ENCODE results near the genes DOC2B and C17orf97.

DNA sequence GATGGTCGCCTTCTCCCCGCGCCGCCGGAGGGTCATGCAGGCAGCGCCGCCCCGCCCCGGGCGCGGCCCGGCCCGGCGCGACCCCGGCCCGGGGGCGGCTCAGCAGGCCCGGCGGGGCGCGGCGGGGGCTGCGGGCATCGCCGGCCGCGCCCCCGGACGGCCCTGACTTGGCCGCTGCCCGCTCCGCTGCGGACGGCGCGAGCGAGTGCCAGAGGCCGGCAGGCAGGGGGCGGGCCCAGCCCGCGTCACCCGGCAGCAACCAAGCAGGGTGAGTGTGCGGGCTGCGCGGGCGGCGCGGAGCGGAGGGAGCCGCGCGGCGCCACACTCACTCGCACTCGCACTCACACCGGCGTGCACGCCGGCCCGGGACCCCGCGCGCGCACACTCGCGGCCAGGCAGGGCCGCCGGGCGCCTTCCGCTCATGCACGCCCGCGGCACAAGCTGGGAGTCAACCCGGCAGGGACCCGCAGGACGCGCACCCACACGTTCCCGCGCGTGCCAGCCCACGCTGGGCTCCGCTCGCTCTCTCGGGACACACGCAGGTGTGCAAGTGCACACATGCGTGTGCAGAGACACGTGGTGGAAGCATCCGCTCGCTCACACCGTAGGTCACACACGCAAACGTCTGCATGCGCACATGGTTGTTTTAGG lies at the start of gene DOC2B:
TSS of gene DOC2B (minus strand) at position 207 of the 651 bp plus-strand sequence.
- PRO-cap = no peak
- RAMPAGE, long total RNA = no peak
- RRBS = 3% methylated on average over 34 of the region's 95 CpGs

DNA sequence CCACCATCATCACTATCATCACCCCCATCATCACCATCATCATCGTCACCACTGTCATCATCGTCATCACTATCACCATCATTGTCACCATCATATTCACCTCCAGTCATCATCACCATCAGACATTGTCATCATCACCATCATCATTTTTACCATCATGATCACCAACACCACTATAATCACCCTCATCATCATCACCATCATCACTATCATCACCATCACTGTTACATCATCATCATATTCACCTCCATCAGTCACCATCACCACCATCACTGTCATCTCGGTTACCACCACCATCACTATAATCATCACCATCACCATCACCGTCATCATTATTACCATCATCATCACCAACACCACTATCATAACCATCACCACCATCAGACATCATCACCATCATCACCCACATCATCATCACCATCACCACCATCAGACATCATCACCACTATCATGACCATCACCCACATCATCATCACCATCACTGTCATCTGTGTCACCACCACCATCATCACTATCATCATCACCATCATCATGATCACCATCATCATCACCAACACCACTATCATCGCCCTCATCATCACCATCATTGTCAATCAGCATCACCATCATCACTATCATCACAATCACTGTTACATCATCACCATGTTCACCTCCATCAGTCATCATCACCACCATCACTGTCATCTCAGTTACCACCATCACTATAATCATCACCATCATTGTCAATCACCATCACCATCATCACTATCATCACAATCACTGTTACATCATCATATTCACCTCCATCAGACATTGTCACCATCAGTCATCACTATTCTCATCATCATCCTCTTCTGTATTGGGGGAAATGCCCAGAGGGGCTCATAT lies 8.4 kb downstream of the RPH3AL start:
- PRO-cap = no peak
- RAMPAGE, long total RNA = no peak
- RRBS = no CpG with 5 or more reads among the region's 5 CpGs

DNA sequence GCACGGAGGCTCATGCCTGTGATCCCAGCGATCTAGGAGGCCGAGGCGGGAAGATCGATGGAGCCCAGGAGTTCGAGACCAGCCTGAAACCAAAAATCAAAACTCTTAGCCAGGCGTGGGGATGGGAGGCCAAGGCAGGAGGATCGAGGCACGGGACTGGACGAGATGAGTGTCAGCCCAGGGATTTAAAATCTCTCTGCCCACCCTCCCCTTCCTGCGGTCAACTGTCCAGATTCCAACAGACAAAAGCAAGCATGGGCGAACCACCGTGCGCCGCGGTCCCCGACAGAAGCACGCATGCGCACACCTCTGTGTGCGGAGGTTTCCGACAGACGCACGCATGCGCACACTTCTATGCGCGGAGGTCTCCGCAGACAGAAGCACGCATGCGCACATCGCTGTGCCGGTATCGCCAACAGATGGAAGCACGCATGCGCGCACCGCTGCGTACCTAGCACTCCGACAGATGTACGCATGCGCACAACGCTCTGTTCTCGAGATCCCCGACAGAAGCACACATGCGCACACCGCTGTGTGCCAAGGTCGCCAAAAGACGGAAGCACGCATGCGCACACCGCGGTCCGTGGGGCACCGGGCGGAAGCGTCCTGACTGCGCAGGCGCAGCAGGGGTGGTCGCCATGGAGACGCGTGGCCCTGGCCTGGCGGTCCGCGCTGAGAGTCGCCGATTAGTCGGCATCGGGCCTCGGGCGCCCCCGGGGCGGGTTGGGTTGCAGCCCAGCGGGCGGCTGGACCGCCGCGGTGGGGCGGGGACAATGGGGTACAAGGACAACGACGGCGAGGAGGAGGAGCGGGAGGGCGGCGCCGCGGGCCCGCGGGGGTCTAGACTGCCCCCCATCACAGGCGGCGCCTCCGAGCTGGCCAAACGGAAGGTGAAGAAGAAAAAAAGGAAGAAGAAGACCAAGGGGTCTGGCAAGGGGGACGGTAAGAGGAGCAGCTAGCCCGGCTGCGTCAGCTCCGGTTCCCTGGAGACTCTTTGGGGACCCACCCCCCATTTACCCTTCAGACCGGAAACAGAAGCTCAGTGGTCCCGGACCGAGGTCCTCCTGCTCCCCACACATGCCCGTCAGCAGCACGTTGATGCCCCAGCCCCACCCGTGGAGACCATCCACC lies at the start of gene C17orf97:
TSS of gene C17orf97 (plus strand) at position 621 of the 1,131 bp plus-strand sequence.
- PRO-cap = bidirectional peak, plus-strand start at position 648 of the sequence, minus-strand start at position 299 of the sequence
- RAMPAGE, long total RNA = no peak
- RRBS = 0% methylated on average over 12 of the region's 101 CpGs

DNA sequence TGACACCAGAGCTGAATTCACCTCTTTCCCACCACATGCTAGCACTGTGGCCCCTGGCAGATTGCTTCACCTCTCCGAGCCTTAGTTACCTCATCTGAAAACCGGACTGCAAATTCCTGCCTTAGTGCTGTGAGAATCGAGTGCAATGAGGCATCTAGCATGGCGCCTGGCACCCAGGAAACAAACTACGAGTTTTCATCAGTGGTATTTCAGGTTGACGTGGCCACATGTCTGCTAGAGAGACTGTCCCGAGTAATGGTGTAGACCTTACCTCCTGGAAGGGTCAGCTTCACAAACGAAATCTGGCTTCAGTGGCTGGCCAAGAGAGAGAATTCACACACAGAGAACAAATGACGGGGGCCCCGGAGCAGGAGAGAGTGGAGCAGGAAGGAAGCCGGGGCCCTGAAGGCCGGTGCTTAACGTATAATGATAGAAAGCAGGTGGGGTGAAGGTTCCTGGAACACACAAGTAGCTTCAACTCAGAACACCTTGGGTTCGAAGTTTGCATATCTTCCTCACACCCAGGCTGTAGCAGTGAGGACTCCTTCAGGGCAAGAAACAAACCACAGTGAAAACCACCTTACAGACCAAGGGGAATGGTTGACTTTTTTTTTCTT lies 6.5 kb downstream of the C17orf97 start:
- PRO-cap = no peak
- RAMPAGE, long total RNA = no peak
- RRBS = no CpG with 5 or more reads among the region's 14 CpGs

DNA sequence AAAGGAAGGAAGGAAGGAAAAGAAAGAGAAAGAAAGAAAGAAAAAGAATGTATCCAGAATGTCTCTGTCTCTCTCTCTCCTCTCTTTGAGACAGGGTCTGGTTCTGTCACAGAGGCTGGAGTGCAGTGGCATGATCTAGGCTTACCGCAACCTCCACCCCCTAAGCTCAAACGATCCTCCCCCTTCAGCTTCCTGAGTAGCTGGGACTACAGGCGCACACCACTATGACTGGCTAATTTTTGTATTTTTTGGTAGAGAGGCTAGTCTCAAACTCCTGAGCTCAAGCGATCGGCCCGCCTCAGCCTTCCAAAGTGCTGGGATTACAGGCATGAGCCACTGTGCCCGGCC lies 8.2 kb downstream of the C17orf97 start:
- PRO-cap = no peak
- RAMPAGE, long total RNA = no peak
- RRBS = no CpG with 5 or more reads among the region's 7 CpGs

DNA sequence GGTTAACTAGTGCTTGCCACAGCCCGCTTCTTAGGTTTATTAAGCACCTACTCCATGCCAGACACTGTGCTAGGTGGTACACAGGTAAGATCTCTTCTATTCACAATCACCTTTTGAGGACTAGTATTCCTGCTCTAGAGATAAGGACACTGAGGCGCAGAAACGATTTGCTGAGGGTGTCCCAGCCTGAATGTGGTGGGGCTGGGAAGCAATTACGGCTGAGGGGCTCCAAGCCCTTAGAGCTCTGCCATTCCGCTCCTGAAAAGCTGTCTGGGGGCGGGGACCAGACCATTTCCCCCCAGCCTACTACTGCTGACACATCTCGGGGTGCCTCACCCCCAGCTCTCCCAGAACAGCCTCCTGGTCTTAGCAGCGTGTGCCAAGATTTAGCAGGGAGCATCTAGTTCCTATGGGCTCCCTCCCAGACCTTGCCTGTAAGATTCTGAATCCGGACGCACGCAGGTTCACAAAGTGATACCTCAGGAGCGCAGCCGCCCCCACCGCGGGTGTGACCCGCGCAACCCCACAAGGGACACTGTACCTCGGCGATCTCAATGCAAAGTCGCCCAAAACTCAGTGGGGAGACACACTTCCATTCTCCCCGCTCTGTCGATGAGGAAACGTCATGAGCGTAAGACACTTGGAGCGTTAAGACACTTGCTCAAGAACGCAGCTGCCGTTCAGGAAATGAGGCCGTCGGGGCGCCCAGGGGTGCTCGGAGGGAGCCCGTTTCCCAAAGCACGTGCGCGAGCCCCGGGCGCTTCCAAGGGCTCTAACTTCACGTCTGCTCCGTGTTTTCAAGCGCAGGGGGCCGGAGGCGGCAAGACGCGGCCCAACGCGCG lies 733 bp downstream of the GEMIN4 start:
- PRO-cap = no peak
- RAMPAGE, long total RNA = no peak
- RRBS = under 1% methylated on average over 12 of the region's 47 CpGs

DNA sequence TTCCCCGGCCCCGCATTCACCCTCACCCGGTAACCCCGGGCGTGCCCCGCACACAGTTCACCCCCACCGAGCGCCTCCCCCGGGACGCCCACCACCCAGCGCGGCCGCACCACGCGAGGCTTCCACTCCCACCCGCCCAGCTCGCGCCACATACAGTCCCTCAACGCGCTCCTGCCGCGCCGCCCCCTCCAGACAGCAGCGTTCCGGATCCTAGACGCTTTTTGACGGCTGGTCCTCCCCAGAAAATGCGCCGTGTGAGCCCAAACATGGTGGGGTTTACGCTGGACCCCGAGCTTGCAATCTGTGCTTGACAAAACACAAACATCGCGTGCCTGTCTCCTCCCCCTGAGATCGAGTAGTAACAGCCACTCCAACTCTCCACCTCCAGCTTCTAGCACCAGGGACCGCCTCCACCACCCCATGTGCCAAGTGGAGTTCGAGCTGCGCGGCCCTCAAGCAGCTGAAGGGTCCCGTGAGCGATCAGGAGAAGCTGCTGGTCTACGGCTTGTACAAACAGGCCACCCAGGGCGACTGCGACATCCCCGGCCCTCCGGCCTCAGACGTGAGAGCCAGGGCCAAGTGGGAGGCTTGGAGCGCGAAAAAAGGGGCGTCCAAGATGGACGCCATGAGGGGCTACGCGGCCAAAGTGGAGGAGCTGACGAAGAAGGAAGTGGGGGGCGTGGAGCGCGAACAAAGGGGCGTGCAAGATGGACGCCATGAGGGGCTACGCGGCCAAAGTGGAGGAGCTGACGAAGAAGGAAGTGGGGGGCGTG lies 586 bp upstream of the GEMIN4 start:
- PRO-cap = no peak
- RAMPAGE, long total RNA = no peak
- RRBS = 1% methylated on average over 17 of the region's 62 CpGs

DNA sequence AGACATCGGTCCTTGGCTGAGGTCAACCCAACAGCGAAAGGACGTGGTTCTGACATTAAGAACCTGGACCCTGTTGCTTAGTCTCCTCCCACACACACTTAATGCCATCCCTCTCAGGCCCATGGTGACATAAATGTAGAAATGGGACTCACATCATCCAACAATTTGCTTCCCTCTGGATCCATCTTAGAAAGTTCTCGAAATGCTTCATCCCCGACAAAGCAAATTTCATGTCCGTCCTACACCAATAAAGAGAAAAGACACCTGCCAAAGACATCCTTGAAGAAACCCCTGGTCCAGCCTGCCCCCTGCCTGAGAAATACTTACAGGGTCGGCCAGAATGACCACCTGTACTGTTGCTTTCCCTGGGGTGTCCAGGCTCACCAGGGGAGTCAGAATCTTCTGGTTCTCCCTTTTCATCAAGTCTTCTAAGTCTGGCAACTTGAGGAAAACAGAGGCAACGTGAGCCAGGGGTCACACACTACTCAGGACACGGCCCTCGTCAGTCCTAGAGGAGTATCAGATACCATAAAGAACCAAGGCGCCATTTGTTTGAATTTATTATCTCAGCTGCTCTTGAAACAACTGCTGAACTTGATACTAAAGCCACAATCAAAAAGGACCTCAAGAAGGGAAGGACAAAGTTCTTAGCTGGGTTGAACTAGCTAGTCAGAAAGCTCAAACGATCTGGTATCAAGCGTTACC lies 12.2 kb downstream of the GLOD4 start:
- PRO-cap = no peak
- RAMPAGE, long total RNA = no peak
- RRBS = no CpG with 5 or more reads among the region's 13 CpGs

GRCh38 chr17:835459-835863 lies 53.3 kb downstream of the MRM3 start:
- PRO-cap = no peak
- RAMPAGE, long total RNA = no peak
- RRBS = 68% methylated on average over 3 of the region's 19 CpGs

GRCh38 chr17:848321-848775 lies 66.2 kb downstream of the MRM3 start:
- PRO-cap = no peak
- RAMPAGE, long total RNA = no peak
- RRBS = no CpG with 5 or more reads among the region's 12 CpGs

- PRO-cap = no peak
- RAMPAGE, long total RNA = no peak
- RRBS = 68% methylated on average over 5 of the region's 11 CpGs
Observed at GRCh38 chr17:948226-948626, 31.4 kb downstream of the NXN start.

DNA sequence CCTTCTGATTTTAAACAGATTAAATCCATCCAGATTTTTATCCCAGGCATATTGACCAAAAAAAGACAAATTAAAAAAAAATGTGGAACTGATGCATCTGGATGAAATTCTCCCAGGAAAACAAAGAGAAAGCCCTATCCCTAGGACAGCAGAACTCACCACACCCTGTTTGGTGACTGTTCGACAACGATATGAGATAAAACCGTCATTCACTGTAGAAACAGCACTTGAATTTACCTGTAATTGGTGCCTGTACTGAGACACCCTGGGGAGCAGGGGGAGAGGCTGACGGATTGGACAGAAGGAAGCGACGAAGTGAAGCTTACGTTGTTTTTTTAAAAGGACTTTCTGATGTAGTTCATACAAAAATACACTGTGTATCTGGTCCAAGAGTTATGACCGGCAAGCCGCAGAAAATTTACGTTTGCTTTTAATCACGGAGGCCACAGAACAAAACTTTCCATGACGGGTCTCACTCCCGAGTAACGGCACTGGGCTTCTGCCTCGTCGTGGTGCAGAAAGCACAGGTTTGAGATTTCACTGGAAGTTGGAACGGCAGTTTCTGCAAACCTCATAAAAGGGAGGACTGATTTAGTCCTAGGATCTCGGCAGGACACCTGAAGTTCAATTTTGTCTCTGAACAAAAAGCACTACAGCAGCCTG lies 9.7 kb downstream of the NXN start:
- PRO-cap = no peak
- RAMPAGE, long total RNA = no peak
- RRBS = no CpG with 5 or more reads among the region's 18 CpGs

- PRO-cap = no peak
- RAMPAGE, long total RNA = no peak
- RRBS = no CpG with 5 or more reads among the region's 9 CpGs
Observed at GRCh38 chr17:1001184-1001622, 4.3 kb downstream of the TIMM22 start.

DNA sequence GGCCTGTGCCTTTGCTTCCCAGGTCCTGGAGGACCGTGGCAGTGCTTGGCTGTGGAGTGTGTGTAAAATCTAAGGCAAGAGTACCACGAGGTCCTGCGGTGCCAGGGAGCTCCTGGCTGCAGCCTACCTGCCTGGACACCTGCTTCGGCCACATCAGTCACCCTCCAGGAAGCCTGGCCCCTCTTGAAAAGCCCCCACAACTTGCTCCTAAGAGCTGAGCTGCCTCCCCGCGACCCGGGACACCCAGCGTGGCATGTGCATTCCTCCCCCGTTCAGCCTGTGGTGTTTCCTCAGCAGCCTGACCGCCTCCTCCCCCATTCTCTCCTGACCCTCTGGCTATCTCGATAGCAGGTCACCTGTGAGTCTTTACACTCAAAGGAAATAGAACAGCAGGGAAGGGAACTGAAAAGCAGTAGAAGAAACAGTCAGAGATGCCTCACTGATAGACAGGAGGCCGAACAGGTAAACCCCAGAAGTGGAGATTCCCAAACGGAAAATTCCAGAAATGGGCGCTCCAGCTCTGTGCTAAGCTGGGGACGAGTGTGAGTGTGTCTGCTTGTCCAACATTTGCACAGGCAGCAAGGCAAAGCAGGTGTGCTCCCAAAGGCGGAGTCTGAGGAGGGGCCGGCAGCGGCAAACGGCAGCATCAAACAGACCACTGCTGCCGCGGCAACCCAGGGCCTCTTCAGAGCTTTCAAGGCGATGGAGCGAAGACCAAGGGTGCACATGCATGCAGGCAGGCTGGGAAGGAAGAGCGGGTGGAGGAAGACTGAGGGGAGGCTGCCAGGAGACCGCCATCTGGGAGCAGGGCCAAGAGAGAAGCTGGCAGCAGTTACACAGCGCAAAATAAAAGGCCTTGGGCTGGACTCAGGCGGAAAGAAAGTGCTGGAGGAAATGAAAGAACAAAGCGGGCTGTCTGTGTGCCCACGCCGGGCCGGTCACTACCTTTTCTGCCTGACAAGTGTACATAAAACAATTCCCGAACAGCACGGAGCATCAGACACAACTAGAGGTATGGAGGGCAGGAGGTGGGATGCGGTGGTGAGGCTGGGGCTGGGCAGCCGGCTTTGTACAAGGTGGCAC lies 8.3 kb downstream of the TIMM22 start:
- PRO-cap = no peak
- RAMPAGE, long total RNA = no peak
- RRBS = no CpG with 5 or more reads among the region's 35 CpGs

DNA sequence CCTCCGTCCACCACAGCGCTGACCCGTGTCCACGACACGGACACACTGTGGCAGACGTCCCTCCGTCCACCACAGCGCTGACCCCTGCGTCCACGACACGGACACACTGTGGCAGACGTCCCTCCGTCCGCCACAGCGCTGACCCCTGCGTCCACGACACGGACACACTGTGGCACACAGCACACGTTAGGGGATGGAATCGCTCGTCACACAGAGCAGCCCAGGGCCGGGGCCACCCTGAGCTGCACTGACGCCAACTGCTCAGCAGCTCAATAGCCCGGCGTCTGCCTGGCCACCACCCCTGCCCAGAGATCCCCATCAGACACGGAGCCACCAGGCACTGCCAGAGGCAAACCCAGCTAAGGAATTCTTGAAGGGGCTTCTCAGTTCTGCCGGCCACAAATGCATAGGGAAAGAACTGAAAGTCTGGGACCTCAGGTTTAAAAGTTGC lies 32.9 kb downstream of the TIMM22 start:
- PRO-cap = no peak
- RAMPAGE, long total RNA = no peak
- RRBS = 60% methylated on average over 5 of the region's 27 CpGs

DNA sequence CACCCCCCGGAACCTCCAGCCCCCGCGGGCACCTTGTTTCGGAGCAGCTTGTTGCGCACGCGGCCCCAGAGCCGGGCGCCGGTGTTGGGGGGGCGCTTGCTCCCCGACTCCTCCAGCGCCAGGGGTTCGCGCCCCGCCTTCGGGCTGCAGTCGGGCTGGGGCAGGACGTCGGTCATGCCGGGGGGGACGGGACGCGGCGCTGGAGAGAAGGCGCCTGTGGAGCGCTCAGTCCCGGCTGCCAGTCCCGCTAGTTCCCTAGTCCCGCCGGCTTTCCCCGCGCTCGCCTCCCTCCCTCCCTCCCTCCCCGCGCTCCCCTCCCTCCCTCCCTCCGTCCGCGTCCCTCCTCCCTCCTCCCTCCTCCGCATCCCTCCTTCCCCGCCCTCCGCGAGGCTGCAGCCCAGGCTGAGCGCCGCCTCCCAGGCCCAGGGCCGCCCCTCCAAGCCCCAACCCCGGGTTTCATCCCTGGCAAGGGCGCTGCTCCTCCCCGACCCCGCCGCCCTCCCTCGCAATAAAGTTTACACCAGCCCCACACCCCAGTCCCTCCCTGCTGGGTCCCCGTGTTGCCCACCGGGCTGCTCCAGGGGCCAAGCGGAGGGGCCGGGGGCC lies 34.7 kb downstream of the TIMM22 start:
- PRO-cap = no peak
- RAMPAGE, long total RNA = no peak
- RRBS = 25% methylated on average over 27 of the region's 56 CpGs

- PRO-cap = no peak
- RAMPAGE, long total RNA = no peak
- RRBS = 63% methylated on average over 1 of the region's 22 CpGs
Observed at GRCh38 chr17:1111223-1112233, 68.3 kb downstream of the ABR start.

DNA sequence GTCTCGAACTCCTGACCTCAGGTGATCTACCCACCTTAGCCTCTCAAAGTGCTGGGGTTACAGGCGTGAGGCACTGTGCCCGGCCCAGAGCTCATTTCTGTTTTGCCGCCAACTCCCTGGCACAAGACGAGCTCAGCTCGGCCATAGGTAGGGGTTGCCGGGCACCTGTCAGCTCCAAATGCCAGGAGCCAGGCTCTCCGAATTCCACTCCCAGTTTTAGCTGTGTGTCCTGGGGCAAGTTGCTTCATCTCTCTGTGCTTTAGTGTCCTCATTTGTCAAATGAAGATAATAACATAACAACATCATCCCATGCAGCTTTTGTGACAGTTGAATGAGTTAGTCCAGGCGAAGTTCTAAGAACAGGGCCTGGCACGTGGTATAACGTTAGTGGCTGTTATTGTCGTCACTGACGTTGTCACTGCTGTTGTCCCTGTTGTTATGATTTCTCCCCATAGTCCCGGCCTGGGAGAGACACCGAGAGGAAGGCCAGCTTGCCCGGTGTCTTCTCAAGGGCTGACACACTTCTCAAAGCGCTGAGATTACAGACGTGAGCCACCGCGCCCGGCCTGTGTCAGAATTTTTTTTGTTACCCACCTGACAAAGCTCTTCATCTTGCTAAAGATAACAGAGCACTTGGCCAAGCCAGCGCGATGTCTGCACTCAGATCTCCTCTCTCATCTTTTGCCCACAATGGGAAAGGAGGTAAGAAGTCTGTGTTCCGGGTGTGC lies 30.0 kb downstream of the ABR start:
- PRO-cap = no peak
- RAMPAGE, long total RNA = no peak
- RRBS = 90% methylated on average over 1 of the region's 24 CpGs

DNA sequence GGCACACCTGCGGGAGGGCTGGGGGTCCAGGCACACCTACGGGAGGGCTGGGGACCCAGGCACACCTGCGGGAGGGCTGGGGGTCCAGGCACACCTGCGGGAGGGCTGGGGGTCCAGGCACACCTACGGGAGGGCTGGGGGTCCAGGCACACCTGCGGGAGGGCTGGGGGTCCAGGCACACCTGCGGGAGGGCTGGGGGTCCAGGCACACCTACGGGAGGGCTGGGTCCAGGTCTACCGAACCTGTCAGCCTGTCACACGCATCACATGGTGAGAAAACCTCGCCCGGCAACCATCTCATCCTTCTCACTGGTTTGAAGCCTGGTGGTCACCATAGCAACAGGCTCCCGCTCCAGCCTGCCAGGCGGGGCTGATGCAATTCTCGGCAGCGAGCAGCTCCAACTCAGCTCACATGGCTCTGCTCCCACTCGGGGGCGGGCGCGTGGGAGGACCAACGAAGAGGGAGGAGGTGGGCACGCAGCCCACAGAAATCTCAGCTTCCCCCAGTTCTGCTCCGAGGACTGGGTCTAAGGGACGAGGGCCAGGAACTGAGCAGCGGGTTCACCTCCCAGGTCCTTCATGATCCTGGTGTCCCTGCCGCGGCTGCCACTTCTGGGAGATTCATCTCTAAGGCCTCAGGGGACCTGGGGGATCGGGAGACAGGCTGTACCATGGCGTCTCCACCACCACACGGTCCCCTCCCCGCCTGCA lies 26.0 kb downstream of the ABR start:
- PRO-cap = no peak
- RAMPAGE, long total RNA = no peak
- RRBS = no CpG with 5 or more reads among the region's 31 CpGs

GRCh38 chr17:1178712-1179192 lies 1.0 kb downstream of the ABR start:
- PRO-cap = no peak
- RAMPAGE, long total RNA = no peak
- RRBS = 4% methylated on average over 7 of the region's 22 CpGs

All from lung (tissue), 4 donors.